Measurements from ENCODE around the gene FADS3.

- PRO-cap: no peak
CAGE:
- cytosol, long polyA minus RNA: no peak
- cytosol, long polyA plus RNA: no peak
- long polyA plus RNA: no peak
- nucleus, long polyA minus RNA: no peak
- nucleus, long polyA plus RNA: no peak
Observed at GRCh38 chr11:61810575-61811219, 6.1 kb downstream of the FADS1 start.

DNA sequence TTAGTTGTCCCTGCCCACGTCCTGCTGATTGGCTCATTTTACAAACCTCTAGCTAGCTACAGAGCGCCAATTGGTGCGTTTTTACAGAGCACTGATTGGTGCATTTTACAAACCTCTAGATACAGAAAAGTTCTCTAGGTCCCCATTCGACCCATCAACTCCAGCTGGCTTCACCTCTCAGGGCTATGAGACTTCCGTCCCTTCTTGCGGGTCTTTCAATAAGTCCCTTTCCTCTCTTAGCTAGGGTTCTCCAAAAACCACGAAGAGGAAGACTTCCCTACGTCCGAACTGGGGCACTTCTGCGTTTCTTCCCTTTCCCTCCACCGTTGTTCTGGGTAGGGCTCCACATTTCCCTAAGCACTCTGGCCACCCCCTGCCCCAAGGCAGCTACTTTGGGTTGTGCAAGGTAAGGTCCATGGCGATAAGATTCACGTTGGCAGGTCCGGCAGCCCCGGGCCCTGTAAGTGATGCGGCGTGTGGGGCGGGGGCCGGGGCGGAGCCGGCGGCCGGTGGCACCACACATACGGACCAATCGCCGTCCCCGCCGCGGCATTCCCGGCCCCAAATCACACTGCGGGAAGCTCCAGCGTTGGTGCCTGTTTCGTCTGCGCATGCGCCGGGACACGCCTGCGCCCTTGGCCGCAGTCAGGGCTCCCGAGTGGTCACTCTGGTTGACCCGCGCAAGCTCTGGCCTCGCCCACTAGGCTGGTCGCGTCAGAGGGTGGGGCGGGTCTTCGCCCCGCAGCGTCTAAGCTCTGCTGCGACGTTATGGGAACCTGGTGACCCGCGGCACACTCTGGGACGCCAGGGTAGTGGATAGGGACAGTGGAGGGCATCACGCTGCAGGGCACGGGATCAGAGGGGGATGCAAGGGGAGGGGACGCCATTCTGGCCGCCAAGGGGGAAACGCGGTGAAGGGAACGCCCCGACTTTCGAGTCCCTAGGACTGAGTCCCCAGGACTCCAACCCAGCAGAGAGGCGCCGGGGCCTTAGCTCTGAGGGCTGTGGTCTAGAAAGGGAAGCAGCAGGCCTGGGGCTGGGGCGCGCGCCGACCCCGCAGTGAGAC, 1.8 kb downstream of the FADS1 start:
- PRO-cap: bidirectional peak, plus-strand start at position 145 of the sequence, minus-strand start outside the sequence; bidirectional peak, plus-strand start at position 792 of the sequence, minus-strand start at position 462 of the sequence
CAGE:
- cytosol, long polyA minus RNA: no peak
- cytosol, long polyA plus RNA: no peak
- long polyA plus RNA: no peak
- nucleus, long polyA minus RNA: start-site peak on the minus strand centred at position 441 of the sequence, 23 bp wide, 24 reads
- nucleus, long polyA plus RNA: no peak

GRCh38 chr11:61828642-61829470, 756 bp downstream of the FADS2 start:
- PRO-cap: bidirectional peak, plus-strand start at chr11:61829046, minus-strand start at chr11:61828903
CAGE:
- cytosol, long polyA minus RNA: no peak
- cytosol, long polyA plus RNA: no peak
- long polyA plus RNA: no peak
- nucleus, long polyA minus RNA: no peak
- nucleus, long polyA plus RNA: no peak

DNA sequence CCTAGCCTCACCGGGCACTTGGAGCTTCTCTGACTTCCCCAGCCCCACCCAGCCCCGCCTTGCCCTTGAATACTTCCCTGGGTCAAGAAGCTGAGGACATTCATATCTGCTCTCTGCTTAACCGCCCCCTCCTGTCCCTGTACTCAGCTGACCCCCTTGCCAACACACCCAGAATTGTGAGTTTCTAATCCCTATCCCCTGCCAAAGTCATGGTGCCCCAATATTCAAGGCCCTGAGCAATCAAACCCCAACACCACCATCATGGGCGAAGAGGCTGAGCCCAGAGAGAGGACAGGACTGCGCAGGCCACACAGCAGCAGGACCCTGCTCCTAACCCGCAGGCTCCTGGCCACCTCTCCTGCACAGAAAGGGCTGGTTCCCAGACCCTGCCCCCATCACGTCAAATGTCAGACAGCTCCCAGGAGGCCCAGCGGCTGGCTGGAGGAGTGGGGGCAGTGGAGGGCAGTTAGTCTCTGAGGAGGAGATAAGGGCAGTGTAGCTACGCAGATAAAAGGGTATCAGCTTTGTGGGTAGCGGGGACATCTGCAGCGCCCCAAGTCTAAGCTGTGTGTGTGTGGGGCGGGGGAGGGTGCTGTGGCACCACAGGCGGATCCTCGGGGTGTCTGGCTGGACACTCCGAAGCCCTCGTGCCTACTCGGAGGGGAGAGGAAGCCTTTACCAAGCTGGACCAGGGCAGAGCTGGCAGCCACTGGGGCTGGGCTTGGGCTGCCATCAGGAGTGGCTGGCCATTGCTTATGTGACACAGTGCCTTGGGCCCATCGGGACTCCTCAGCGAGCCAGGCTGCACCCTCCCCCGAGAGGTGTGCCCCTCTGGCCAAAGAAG, 21.6 kb downstream of the FADS3 start:
- PRO-cap: unidirectional peak, plus-strand start at position 262 of the sequence
CAGE:
- cytosol, long polyA minus RNA: no peak
- cytosol, long polyA plus RNA: no peak
- long polyA plus RNA: no peak
- nucleus, long polyA minus RNA: no peak
- nucleus, long polyA plus RNA: no peak

- PRO-cap: bidirectional peak, plus-strand start at chr11:61891824, minus-strand start at chr11:61891545
CAGE:
- cytosol, long polyA minus RNA: no peak
- cytosol, long polyA plus RNA: start-site peak on the minus strand at chr11:61891415-61891547, 1,060 and 836 reads in 2 replicates
- long polyA plus RNA: start-site peak on the minus strand at chr11:61891410-61891579, 3,724 and 2,635 reads in 2 replicates
- nucleus, long polyA minus RNA: start-site peak on the minus strand at chr11:61891412-61891545, 694 reads
- nucleus, long polyA plus RNA: start-site peak on the minus strand at chr11:61891412-61891595, 2,290 and 2,466 reads in 2 replicates
Observed at GRCh38 chr11:61891375-61892357, at the start of gene FADS3. Gene FADS3 (minus strand): TSS chr11:61891545.

GRCh38 chr11:61922514-61923128, 5.3 kb upstream of the RAB3IL1 start:
- PRO-cap: no peak
CAGE:
- cytosol, long polyA minus RNA: no peak
- cytosol, long polyA plus RNA: no peak
- long polyA plus RNA: no peak
- nucleus, long polyA minus RNA: no peak
- nucleus, long polyA plus RNA: no peak

GRCh38 chr11:61971158-61972411, 4.2 kb upstream of the FTH1 start:
- PRO-cap: bidirectional peak, plus-strand start at chr11:61971624, minus-strand start at chr11:61971596; bidirectional peak, plus-strand start at chr11:61972209, minus-strand start at chr11:61971885
CAGE:
- cytosol, long polyA minus RNA: no peak
- cytosol, long polyA plus RNA: no peak
- long polyA plus RNA: no peak
- nucleus, long polyA minus RNA: start-site peak on the minus strand at chr11:61971541-61971596, 7 reads
- nucleus, long polyA plus RNA: no peak

DNA sequence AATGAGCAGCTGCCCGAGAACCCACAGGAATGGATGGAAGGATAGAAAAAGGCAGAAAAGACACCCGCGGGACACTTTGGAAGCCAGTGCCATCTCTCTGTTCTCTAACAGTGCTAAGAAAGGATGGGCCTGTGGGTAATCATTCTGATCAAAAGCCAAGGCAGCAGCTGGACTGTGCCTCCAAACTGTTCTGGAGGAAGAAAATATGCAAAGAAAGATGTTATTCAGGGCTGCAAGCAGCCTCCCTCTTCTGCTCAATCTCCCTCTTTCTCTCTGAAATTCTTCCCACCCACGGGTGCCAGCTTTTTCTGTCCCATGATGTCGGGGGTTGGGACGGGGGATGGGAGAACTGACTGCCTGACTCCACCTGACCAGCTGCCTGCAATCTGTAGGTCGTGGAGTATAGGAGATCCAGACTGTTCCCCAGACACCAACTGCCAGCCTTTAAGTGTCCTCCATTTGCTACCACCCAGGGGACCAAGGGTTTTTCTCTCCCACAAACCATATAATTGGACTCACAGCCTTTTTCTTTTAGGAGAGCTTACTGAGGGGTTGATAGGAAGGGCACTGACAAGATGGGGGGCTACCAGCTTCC, 37.9 kb upstream of the FTH1 start:
- PRO-cap: no peak
CAGE:
- cytosol, long polyA minus RNA: no peak
- cytosol, long polyA plus RNA: no peak
- long polyA plus RNA: no peak
- nucleus, long polyA minus RNA: no peak
- nucleus, long polyA plus RNA: no peak

GRCh38 chr11:62456577-62457065, 37.8 kb downstream of the SCGB1A1 start:
- PRO-cap: no peak
CAGE:
- cytosol, long polyA minus RNA: no peak
- cytosol, long polyA plus RNA: no peak
- long polyA plus RNA: no peak
- nucleus, long polyA minus RNA: no peak
- nucleus, long polyA plus RNA: no peak

DNA sequence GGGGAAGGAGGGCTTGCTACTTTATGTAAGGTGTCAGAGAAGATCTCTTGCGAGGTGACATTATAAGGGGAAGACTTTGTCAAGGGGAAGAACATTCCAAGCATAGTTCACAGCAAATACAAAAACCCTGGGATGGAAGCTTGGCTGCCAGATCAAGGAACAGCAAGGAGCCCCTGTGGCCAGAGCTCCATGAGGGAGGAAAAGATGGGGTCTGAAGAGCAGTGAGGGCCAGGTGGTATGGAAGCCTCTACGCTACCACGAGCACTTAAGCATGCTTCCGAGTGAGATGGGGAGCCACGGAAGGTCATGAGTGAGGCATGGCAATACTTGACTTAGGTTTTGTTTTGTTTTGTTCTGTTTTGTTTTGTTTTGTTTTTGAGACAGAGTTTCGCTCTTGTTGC, 62.2 kb downstream of the AHNAK start:
- PRO-cap: no peak
CAGE:
- cytosol, long polyA minus RNA: no peak
- cytosol, long polyA plus RNA: no peak
- long polyA plus RNA: no peak
- nucleus, long polyA minus RNA: no peak
- nucleus, long polyA plus RNA: no peak

- PRO-cap: no peak
CAGE:
- cytosol, long polyA minus RNA: no peak
- cytosol, long polyA plus RNA: no peak
- long polyA plus RNA: no peak
- nucleus, long polyA minus RNA: no peak
- nucleus, long polyA plus RNA: no peak
Observed at GRCh38 chr11:62514547-62514938, 32.1 kb downstream of the AHNAK start.

DNA sequence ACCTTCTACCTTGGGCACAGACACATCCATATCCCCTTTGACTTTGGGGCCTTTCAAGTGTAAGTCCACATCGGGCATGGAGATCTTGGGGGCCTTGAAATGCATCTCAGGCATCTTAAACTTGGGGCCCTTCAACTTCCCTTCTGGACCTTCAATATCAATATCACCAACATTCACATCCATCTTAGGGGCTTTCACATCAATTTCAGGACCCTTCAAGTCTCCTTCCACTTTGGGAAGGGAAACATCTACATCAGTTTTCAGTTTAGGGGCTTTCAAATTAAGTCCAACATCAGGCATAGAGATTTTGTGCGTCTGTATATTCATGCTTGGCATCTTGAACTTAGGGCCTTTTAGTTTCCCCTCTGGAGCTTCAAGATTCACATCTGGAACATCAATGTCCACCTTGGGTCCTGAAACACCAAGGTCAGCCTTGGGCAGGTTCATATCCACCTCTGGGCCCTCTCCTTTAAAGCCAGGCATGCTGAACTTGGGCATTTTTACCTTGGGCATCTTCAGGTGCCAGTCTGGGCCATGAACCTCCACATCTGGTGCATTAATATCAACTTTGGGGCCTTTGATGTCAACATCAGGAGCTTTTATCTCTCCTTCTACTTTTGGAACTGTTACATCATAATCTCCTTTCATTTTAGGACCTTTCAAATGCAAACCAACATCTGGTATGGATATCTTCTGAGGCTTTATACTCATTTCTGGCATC, 17.1 kb downstream of the AHNAK start:
- PRO-cap: no peak
CAGE:
- cytosol, long polyA minus RNA: no peak
- cytosol, long polyA plus RNA: no peak
- long polyA plus RNA: no peak
- nucleus, long polyA minus RNA: no peak
- nucleus, long polyA plus RNA: no peak

DNA sequence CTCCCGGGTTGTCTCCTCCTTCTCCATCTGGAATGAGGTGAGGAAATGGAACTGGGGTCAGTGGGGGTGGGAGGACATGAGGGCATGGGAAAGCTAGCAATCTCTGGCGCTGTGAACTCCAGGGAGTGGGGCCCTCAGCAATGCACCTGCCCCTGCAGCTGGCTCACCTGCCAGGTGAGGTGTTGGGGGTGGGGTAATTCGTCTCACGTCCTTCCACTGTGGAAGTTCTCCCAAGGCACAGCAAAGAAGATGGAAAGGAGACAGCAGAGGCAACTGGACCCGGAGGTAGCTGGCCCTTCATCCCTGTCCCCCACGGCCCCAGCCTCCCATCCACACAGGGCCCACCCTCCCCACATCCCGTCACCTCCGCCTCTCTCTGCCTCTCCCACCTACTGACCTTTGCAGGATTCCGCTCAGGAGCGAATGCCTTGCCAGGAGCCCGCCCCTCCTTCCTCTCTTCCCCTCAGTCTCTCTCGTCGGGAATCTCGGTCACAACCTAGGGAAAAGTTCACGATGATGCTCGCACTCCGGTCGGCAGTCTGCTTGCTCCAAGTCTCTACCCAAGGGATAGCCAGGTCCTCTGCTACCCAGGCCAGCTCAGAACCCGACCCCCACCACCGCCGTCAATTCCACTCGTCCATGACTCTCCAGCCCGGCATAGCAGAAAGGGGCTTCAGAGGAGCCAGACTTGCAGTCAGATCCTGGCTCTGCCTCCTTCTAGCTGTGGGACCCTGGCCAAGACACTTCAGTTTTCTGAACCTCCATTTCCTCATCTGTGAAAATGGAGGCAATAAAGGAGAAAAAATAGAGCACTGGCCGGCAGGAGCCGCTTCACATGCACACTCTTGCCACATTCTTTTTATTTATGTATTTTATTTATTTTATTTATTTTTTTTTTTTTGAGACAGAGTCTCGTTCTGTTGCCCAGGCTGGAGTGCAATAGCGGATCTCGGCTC, 10.3 kb downstream of the AHNAK start:
- PRO-cap: no peak
CAGE:
- cytosol, long polyA minus RNA: no peak
- cytosol, long polyA plus RNA: no peak
- long polyA plus RNA: no peak
- nucleus, long polyA minus RNA: no peak
- nucleus, long polyA plus RNA: no peak

- PRO-cap: bidirectional peak, plus-strand start at chr11:62545271, minus-strand start at chr11:62545088
CAGE:
- cytosol, long polyA minus RNA: no peak
- cytosol, long polyA plus RNA: no peak
- long polyA plus RNA: no peak
- nucleus, long polyA minus RNA: no peak
- nucleus, long polyA plus RNA: no peak
Observed at GRCh38 chr11:62544306-62545489, 1.9 kb downstream of the AHNAK start.

DNA sequence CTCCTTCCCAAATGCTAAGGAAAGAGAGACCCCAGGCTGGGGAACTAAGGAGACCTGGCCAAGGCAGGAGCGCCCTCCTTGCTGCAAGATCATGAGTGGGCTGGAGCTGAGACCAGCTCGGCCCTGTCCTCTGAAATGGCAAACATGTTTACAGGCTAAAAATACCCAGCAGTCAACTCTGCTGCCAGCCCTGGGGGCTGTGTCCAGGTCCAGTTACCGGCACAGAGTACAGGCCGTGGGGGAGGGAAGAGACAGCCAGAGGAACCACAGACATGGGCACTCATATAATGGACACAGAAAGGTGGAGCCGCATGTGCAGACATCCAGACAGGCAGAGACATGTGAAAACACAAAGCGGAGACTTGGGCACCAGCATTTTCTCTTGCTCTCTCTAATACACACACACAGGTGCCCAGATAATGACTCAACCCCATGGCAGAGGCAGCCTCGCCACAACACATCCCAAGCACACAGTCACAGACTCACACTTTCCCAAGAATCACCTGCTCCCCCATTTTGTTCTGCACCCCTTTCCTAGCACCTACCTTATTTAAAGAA, 1.3 kb upstream of the AHNAK start:
- PRO-cap: no peak
CAGE:
- cytosol, long polyA minus RNA: no peak
- cytosol, long polyA plus RNA: no peak
- long polyA plus RNA: no peak
- nucleus, long polyA minus RNA: no peak
- nucleus, long polyA plus RNA: no peak

DNA sequence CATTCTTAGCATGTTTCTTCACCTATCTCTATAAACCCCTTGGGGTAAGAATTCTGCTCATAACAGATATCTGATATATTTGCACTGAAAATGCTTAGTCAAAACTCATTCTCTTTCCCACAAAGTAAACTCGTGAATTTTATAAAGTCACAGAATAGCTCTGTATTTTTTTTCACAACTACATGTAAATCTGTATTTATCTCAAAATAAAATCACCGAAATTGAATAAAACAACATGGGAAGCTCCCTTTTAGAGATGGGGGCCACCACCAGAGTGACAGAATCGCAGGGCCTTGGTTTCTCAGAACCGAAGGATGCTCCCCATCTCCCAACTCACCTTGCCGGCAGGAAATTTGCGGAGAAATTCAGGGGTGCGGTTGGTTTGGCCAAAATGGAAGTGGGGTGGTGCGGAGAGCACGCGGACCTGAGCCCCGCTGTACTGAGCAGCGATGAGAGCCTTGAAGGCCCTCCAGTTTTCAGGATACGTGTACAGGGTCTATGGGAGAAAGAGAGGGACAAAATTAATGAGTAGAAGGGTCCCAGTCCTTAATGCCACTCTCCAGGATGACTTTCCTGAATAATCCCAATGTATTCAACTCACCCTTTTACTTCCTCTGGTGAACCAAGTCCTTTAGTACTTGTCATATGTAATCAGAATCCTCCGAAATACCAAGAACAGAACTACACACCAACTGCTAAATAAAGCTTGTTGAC, 1.3 kb downstream of the EEF1G start:
- PRO-cap: no peak
CAGE:
- cytosol, long polyA minus RNA: no peak
- cytosol, long polyA plus RNA: start-site peak on the minus strand centred at position 408 of the sequence, 81 bp wide, 733 and 447 reads in 2 replicates
- long polyA plus RNA: no peak
- nucleus, long polyA minus RNA: no peak
- nucleus, long polyA plus RNA: no peak

DNA sequence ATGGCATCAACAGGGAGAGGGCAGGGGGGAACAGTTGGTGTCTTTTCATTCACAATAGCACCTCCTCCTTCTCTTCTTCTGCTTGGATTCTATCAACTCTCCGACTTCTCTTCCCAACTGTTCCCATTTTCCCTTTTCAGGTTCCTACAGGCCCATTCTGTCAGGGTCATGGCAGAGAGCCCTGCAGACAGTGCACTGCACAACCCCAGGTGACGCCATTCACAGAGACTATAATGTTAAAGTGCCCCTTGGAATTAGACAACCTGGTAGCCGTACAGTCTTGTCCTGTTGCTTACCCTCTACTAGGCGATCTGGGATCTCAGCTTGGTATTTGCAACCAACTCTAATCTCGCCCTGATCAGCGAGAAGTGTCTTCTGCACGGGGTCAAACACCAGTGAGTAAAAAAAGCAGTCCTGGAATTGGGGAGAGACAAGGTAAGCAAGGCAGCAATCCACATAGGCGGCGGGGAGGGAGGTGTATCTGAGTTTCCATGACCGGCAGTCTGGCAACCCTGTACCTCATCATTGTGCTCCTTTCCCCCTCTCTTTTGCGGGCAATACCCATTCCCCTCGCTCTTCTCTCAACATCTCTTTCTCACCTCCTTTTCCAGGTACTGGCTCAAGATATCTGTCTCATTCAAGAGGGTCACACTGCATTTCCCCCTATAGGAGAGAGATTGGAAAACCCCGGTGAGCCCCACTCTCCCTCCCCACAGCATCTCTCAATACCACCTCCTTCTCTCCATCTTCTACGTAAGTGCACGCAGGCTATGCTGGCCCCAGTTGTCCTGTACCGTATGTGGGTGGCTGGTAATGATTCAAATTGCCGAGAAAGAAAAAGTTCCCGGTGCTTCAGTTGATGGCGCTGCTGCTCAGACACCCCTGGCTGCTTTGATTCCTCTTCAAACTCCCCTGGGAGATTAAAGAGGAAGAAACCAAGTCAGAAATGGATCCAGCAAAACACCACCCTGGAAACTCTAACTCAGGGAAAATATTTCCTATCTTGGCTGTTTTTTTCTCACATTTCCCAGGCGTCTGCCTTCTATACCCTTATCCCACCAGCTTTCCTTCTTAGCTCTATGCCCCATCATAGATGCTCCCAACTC, 3.6 kb downstream of the MTA2 start:
- PRO-cap: no peak
CAGE:
- cytosol, long polyA minus RNA: no peak
- cytosol, long polyA plus RNA: no peak
- long polyA plus RNA: no peak
- nucleus, long polyA minus RNA: no peak
- nucleus, long polyA plus RNA: no peak

DNA sequence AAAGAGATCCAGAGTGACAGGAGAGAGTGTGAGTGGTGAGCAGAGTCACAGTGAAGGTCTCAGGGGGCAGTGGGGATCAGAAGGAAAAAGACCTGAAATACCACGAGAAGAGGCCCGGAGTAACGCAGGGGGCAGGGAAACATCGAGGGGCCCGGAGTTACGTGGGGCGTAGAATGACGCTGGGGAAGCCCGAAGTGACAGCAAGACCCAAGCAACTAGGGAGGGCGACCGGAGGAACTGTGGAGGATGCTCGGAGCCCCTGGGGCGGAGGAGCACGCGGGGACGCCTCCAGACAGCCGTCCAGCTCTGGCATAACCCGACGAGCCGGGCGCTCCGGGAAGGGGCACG, 537 bp downstream of the EML3 start:
- PRO-cap: no peak
CAGE:
- cytosol, long polyA minus RNA: no peak
- cytosol, long polyA plus RNA: no peak
- long polyA plus RNA: no peak
- nucleus, long polyA minus RNA: no peak
- nucleus, long polyA plus RNA: no peak

DNA sequence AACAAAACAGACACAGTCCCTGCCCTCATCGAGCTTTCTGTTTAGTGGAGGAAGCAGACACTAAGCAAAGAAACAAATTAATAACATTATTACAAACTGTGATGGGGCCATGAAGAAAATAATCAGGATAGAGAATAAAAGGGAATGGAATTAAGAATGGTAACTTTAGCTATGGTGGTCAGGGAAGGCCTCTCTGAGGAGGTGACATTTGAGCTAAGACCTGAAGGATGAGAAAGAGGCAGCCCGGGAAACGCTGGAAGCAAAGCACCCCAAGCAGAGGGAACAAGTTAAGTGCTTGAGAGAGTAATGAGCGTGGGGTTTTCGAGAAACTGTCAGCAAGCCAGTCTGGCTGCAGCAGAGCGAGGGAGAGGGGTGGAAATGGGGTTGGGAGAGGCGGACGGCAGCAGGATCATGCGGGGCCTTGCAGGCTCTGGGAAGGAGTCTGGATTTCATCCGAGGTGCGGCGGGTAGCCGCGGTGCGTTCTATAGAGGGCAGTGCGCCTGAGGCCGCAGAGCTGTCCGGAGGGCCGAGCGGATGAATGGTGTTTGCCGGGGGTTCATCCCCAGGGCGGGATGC, 464 bp downstream of the B3GAT3 start:
- PRO-cap: bidirectional peak, plus-strand start at position 512 of the sequence, minus-strand start at position 432 of the sequence
CAGE:
- cytosol, long polyA minus RNA: no peak
- cytosol, long polyA plus RNA: no peak
- long polyA plus RNA: no peak
- nucleus, long polyA minus RNA: no peak
- nucleus, long polyA plus RNA: no peak

- PRO-cap: no peak
CAGE:
- cytosol, long polyA minus RNA: no peak
- cytosol, long polyA plus RNA: no peak
- long polyA plus RNA: no peak
- nucleus, long polyA minus RNA: no peak
- nucleus, long polyA plus RNA: no peak
Observed at GRCh38 chr11:62718675-62719281, 8.5 kb downstream of the HNRNPUL2 start.